Esophagus muscularis mucosa (tissue), 4 donors: ENCODE measurements around the gene HHIPL2.

GRCh38 chr1:218371808-218372279 is 26.7 kb downstream of the TGFB2 start:
- PRO-cap, result no peak
- RAMPAGE, long total RNA, 4 experiments, result no peak in any of the 4 experiments

- PRO-cap, result no peak
- RAMPAGE, long total RNA, 4 experiments, result no peak in any of the 4 experiments
These were observed 320.0 kb downstream of the TGFB2 start for GRCh38 chr1:218665086-218665669.

DNA sequence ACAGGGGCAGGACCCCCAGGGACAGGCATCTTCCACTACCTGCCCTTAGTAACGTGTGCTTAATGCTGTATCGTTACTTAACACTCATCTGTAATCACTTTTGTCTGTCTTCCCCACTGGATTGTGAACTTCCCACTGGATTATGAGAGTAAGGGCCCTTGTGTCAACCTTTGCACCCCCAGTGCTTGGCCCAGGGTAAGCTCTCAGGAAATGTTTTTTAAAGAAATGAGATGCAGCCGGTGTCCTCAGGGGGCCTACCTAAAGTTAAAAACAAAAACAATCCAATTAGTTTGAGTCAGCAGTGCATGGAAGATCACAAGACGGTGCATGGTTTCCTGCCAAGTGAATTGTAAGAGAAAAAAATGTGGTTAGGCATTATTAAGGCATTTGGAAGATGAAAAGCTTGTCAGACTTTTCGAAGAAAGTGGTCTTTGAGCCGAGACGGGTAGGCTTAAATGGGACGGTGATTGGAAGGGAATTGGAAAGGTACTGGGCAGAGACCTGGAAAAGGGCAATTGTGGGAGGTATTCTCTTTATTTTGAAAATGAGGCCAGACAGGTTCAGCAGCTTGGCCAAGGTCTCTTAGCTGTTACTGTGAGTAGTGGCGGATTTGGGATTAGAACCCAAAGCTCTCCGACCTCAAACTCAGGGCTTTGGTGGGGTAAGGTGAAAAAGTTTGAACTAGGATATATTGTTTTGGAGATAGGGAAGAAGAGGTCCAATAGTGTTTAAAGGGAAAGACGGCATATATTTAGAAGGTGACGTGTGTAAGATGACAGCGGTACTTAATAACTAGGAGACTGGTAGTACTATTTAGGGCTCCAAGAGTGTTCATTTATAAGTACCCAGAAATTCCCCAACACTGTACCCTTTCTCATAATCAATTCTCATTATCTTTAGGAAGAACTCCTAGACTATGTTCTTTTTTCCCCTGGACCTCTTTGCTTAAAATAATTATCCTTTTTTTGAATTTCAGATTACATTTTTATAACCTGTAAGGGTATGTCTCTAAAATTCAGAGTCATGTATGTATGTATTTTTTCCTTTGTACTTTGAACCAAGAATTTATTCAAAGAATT is 1.2 kb downstream of the LYPLAL1 start:
- PRO-cap, result no peak
- RAMPAGE, long total RNA, 4 experiments, result no peak in any of the 4 experiments

DNA sequence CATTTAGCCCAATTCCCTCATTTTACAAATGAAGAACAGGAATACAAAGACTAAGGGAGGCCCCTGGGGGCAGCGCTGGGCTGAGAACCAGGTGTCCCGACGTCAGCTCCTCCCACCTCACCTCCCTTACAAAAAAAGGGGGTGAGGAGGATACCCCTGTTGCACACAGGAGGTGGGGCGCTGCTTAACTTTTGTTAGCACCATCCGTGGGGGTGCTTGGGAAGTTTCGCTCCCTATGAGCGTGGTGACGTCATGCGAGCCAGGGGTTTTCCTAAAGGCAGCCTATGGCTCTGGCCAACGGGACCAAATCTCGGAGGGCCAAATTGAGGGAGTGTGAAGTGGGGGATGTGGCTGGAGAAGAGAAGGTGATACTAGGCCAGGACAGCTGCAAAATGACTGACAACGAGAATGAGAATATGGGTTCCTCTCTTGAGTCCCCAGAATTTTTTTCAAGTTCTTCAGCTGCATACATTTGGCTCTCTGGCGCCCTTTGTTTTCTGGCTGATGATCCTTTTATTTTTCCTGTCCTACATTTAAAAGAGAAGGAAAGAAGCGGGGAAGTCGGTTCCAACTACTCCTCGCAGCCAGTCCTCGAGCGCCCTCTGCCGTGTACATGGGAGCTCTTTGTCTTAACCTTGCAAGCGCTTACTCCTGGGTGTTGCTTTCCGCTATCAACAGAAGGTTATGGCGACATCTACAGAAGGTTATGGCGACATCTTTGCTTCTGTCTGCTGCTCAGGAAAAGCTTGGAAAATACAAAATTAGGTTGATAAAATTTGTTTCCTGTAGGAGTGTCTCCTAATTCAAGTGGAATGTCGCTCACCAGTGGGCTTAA is 47.9 kb upstream of the ZC3H11B start:
- PRO-cap, result no peak
- RAMPAGE, long total RNA, 4 experiments, result no peak in any of the 4 experiments

GRCh38 chr1:219931061-219931574 is 2.8 kb upstream of the SLC30A10 start:
- PRO-cap, result no peak
- RAMPAGE, long total RNA, 4 experiments, result no peak in any of the 4 experiments

DNA sequence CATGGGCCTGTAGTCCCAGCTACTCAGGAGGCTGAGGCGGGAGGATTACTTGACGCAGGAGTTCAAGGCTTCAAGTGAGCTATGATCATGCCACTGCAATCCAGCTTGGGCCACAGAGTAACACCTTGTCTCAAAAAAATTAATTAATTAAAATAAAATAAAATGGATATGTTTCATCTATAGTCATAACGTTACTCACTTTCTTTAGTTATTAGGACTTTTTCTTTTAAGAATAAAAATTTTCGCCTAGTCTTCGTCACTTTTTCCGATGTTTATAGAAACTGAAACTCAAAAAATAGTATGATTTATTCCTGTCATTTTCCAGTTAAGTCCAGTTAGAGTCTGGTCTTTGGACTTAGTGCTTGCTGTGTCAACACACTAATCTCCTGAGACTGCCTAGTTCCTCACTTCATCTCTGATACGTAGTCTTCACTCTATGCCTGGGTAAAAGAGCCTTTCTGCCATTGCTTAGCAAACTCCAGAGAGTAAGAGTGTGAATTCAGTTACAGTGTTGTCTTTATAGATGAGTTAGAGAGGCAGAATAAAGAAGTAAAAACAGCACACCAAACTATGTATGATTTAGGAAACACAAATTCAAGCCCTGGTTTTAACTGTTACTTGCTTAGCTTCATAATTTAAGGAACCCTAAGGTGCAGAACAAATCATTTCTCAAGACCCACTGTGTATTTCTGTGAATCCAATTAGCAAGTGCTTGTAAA is 28.2 kb downstream of the IARS2 start:
- PRO-cap, result no peak
- RAMPAGE, long total RNA, 4 experiments, result no peak in any of the 4 experiments

- PRO-cap, result no peak
- RAMPAGE, long total RNA, 4 experiments, result no peak in any of the 4 experiments
These were observed 364 bp downstream of the MTARC2 start for GRCh38 chr1:220748399-220748973.

GRCh38 chr1:220804361-220804774 is 17.7 kb downstream of the MTARC1 start:
- PRO-cap, result bidirectional peak, plus-strand start at chr1:220804531, minus-strand start at chr1:220804286
- RAMPAGE, long total RNA, 4 experiments, result no peak in any of the 4 experiments

- PRO-cap, result no peak
- RAMPAGE, long total RNA, 4 experiments, result no peak in any of the 4 experiments
These were observed 7.0 kb upstream of the HLX start for GRCh38 chr1:220872283-220872556.

DNA sequence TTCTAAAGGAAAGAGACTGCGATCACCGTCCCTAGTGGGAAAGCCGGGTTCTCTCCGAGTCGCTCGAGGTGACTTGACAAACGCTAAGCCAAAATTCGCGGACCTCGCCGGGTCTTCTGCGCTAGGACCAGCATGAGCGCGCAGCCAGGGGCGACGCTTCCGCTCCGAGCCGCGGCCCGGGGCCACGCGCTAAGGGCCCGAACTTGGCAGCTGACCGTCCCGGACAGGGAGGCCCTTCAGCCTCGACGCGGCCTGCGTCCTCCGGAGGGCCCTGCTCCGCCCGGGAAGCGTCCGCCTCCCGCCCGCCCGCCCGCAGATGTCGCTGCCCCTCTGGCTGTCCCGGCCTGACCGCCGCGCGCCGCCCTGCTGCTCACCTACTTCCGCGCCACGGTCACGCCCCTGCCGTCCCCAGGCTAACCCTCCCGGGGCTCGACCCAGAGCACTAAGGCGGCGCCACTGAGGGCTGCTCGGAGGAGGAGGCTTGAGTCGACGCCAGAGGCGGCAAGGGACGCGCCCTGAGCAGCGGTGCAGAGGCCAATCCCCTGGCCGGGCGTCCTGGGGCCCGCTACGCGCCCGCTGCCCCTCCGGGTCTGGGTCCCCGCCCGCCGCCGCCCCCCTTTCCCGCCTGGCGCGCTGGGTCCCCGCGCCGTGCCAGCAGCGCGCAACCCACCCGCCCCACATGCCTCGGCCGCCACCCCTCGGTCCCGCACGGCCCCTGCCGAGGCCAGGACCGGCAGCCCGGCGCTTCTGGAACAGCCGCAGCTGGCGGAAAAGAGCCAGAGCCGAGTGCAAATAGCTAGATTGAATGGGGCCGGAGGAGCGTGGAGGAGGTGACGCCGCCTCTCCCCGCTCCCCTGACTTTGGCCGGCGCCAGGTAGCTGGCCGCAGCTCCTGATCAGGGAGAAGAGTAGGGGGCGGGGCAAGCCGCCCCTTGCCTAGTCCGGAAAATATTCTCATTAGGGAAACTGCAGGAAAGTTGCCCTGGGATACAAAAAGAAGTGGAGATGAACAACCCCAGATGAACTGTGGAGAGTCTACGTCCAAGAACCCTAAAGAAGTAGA is 1.0 kb upstream of the DUSP10 start:
- PRO-cap, result bidirectional peak, plus-strand start at position 495 of the sequence, minus-strand start at position 338 of the sequence; bidirectional peak, plus-strand start at position 799 of the sequence, minus-strand start at position 592 of the sequence; unidirectional peak, minus-strand start at position 862 of the sequence
- RAMPAGE, long total RNA, 4 experiments, result start-site peak on the minus strand in 2 of 4 experiments, centred at positions 242 to 360 of the sequence, 5 to 6 reads per replicate

DNA sequence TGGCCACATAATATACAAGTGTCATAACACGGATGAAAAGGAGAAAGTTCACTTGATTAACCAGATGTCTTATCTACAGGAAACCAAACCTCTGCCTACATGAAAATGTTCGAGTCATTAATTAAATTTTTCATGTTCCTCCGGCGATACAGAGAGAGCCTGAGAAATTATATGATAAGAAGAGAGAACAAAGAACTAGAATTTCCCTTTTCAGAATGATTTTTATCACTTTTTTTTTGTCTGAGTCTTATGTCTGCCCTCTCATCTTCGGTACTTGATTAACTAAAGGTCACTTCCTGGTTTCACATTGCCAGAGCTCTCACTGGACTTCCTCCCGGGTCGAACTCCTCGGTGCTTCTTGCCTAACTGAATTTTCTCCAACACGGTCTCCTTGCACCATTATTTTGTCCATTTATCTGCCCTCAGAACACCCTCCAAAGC is 67.7 kb upstream of the DUSP10 start:
- PRO-cap, result no peak
- RAMPAGE, long total RNA, 4 experiments, result no peak in any of the 4 experiments

DNA sequence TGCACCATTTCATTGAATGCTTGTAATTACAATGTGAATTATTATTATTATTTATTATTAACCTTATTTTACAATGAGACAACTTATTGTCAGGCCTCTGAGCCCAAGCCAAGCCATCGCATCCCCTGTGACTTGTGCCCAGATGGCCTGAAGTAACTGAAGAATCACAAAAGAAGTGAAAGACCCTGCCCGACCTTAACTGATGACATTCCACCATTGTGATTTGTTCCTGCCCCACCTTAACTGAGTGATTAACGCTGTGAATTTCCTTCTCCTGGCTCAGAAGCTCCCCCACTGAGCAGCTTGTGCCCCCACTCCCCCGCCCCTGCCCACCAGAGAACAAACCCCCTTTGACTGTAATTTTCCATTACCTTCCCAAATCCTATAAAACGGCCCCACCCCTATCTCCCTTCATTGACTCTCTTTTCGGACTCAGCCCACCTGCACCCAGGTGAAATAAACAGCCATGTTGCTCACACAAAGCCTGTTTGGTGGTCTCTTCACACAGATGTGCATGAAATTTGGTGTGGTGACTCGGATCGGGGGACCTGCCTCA is 224.0 kb upstream of the DUSP10 start:
- PRO-cap, result no peak
- RAMPAGE, long total RNA, 4 experiments, result no peak in any of the 4 experiments

DNA sequence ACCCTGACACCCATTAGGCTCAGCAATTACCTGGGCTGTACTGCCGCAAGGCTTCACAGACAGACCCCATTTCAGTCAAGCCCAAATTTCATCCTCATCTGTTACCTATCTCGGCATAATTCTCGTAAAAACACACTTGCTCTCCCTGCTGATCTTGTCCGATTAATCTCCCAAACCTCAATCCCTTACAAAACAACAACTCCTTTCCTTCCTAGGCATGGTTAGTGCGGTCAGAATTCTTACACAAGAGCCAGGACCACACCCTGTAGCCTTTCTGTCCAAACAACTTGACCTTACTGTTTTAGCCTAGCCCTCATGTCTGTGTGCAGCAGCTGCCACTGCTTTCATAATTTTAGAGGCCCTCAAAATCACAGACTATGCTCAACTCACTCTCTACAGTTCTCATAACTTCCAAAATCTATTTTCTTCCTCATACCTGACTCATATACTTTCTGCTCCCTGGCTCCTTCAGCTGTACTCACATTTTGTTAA is 227.4 kb upstream of the DUSP10 start:
- PRO-cap, result unidirectional peak, minus-strand start at position 183 of the sequence
- RAMPAGE, long total RNA, 4 experiments, result no peak in any of the 4 experiments

DNA sequence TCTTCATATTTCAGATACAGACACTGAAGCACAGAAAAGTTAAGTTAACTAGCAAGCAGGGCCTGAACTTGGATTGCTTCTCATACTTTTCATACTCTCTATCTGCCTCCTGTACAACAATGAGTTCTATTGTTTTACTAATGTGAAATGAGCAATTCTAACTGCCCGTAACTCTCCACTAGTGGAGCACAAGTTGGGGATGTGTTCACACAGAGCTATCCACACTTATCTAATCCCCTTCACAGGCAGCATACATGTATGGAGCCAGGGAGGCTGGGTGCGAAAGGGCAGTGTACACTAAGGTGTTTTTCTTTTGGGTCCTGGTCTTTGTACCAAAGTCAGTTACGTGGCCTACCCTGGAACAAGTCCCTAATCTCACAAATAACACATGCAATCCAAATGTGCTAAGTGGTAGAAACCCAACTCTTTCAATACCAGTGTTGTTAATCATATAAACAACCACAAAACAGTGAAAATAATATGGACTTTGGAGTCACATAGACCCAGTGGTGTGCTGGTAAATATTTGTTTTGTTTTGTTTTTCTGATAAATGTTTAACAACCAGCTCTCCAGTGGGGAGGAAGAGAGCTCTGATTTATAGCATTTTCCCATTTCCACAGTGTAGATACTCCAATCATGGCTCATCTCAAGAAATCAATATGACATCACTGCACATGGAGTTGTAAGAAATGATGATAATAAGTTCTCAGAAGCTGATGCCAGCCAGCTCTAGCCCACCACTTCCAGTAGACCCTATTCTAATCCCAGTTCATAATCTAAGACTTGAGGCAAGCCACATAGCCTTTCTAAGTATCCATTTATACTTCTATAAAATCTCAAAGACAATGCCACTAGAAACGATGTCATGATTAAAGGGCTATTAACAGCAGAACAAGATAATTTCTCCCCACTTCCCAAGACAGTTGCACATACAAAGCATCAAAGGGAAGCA is 320.0 kb upstream of the DUSP10 start:
- PRO-cap, result no peak
- RAMPAGE, long total RNA, 4 experiments, result no peak in any of the 4 experiments

DNA sequence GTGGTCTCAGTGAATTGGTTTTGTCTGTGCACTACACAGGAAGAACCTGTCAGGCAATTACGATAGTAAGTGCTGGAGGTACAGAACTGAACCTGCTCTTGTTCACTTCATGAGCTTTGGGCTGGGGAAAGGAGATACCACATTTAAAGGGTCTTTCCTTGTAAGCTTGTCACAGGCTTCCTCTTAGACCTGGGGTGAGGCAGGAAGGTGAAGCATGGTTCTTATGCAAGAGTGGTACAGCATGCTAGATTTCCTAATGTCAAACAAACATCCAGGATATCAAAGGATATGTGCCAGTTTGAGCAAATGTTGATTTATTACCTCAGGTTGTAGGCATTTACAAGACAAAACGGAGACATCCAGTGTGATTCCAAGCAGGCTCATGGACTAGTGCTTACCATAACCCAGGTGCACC is 25.9 kb downstream of the HHIPL2 start:
- PRO-cap, result no peak
- RAMPAGE, long total RNA, 4 experiments, result no peak in any of the 4 experiments

DNA sequence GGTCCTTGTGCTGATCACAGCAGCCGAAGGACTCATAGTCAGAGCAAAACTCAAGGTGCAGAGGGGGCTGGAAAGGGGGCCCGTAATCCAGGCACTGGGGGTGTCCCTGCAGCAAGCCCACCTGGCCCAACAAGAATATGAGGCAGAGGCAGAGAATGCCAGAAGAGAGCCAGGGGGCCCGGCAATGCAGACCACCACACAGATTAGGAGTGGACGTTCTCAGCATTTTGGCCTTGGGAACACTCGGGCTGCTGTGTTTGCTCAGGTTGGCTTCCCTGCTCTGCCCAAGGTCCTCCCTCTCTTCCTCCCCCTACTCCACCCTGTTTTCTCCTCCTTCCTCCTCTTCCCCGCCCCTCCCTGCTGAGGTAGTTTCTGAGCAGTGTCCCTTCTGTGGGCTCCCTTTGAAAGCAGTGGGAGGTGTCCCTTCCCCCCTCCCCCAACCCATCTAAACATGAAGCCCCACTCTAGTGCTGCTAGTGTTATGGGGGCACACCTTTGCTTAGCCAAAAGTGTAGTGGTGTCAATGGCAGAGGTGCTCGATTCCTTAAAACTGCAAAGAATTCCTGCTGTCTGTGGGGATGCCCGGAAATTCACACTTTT is at the start of gene HHIPL2:
HHIPL2 (minus strand) TSS at position 286 of the 600 bp plus-strand sequence.
- PRO-cap, result no peak
- RAMPAGE, long total RNA, 4 experiments, result no peak in any of the 4 experiments

DNA sequence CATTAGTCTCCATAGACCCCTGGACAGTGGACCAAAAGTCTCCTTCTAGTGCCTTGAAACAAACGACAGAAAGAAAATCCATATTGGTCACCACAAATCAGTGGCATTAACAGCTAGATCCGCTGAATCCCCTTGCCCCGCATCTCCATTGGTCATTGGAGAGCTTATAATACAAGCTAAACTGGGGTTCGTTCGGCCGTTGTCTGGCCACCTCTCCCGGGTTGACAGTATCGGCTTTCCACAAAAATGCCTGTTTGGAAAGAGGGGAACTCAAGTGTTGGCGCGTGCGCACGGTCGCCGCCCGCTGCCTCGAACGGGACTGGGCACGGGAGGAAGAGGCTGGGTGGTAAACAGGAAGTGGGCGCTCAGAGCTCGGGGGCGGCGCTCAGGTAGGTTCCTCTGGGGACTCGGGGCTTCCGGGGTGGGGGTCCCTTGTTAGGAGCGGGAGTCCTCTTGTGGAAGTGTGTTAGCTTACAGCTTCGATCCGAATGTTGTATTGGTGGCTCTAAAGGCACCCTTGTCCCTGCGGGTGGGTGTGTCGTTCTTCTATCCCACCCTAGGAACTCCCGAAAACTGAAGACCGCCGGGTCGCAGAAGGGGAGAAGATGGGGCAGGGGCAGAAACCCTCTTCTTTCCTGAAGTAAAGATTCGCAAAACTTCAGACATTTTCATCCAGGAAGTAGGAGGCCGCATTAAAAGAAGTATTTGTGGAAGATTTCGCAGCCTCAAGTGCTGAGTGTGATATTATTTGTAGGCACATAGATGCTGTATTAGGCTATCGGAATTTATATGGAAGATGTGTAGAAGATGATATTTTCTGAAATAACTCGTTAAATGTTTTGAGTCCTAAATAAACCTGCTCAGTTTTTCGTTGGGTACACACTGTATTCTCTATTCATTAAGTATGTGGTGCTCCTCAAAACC is 926 bp downstream of the BROX start:
- PRO-cap, result bidirectional peak, plus-strand start at position 364 of the sequence, minus-strand start at position 229 of the sequence
- RAMPAGE, long total RNA, 4 experiments, result start-site peak on the plus strand in 4 of 4 experiments, centred at positions 332 to 338 of the sequence, 136 to 2,040 reads per replicate

DNA sequence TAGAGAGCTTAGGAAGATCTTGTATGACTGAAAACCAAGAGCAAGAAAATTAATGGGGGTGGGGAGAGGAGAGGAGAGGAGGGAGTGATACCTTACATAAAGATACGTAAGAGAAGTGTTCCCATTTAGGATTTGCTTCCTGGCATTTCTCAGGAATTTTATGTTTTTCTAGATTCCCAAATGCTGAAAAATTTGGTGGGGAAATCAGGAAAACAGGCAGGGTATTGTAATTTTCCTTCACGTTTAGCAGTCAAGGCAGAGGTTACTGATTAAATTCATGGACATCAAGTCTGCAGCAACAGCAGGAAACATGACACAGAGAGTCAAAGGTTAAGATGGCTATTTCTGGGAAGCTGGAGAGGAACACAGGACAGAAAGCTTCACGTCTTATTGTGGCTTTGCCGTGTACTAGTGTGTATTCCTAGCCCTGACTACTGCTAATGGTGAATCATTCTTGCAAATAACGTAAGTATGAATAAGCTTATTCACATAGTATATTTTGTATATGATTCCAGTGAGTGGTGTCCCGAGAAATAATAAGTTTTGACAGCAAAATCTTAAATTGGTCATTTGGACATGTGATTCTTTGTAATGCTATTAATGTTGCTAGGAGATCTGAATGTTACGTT is 77.2 kb downstream of the DISP1 start:
- PRO-cap, result no peak
- RAMPAGE, long total RNA, 4 experiments, result no peak in any of the 4 experiments

DNA sequence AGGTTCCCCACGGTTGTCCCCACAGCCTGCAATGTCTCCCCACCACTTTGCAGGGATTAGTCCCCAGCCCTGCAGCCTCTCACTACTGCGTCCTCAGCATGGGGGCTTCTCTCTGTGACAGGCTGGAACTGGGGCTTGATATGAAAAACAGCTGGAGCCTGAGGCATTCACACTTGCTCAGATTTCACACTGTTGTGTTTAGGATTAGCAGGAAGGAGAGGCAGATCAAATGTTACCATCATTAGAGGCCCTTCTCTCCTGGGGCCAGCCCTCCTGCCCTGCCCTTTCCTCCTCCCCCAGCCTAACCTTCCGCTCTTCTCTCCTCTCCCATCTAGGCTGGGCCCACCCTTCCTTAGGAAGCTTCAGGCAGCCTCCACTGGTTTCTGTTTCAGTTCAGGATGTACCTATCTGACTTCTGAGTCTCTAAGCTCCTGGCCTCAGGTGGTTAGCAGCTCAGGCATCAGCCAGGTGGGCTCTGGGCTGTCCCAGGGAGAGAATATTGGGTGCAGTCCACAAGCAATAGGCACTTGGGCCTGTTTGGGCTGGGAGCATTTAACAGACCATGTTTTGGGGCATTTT is 119.9 kb downstream of the TLR5 start:
- PRO-cap, result no peak
- RAMPAGE, long total RNA, 4 experiments, result no peak in any of the 4 experiments

- PRO-cap, result no peak
- RAMPAGE, long total RNA, 4 experiments, result no peak in any of the 4 experiments
These were observed 101.5 kb downstream of the TLR5 start for GRCh38 chr1:223041480-223041976.